Parietal lobe (tissue), 2 donors: Measurements from ENCODE around the gene OR5K3.

GRCh38 chr3:98325010-98325676, 28.5 kb upstream of the OR5K4 start:
- RAMPAGE, long total RNA = no peak

DNA sequence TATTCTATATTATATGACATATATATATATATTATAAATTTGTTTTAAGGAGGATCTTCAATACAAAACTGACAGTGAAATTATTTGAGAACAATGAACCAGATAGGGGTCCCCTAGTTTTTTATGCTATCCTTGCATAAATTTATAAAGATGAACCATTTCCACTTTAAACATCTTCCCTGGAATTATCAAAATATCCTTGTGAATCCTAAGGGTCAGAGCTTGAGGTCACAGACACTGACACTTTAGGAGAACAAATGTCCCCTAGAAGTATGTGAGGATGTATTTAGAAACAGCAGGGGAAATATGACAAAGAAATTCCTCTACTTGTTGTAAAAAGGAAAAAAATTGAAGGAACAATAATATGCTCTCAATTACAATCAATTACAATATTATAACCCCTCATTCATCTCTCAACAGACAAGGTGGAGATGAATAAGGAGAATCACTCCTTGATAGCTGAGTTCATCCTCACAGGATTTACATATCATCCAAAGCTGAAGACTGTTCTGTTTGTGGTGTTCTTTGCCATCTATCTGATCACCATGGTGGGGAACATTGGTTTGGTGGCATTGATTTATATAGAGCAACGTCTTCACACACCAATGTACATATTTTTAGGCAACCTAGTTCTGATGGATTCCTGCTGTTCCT, at the start of gene OR5K3:
Gene OR5K3 (plus strand): TSS at position 432 of the 654 bp plus-strand sequence.
- RAMPAGE, long total RNA = no peak

- RAMPAGE, long total RNA = no peak
Observed at GRCh38 chr3:98551522-98552352, 20.0 kb downstream of the GPR15 start.

DNA sequence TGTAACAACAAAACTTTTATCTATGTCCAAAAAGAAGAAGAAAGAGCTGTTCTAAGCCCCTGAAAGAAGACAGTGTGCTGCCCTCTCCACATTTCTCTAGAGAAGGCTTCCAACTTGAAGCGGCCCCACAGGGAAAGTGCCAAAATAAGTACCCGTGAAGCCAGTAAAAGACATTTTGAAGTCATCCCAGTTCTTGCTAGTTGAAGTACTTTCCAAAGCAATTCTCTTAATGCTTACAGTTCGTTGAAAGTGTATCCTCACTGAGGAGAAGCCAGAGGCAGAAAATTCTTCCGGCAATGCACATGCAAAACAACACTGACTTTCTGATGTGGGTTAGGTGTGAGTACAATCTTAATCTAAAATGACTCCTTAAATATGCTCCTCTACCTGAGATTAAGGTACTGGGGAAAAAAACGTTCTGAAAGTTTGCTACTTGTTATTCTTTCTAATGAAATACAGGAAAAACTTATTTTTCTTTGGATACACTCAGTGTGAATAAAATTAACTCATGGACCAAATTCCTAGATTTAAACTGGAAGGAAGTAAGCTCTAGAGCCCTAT, 21.4 kb downstream of the GPR15 start:
- RAMPAGE, long total RNA = no peak

- RAMPAGE, long total RNA = no peak
Observed at GRCh38 chr3:98764571-98764929, 1.4 kb downstream of the ST3GAL6 start.

- RAMPAGE, long total RNA = no peak
Observed at GRCh38 chr3:98801038-98801524, 37.9 kb downstream of the ST3GAL6 start.

- RAMPAGE, long total RNA = no peak
Observed at GRCh38 chr3:98817591-98817922, 54.4 kb downstream of the ST3GAL6 start.

GRCh38 chr3:98839113-98839702, 62.3 kb downstream of the DCBLD2 start:
- RAMPAGE, long total RNA = no peak

- RAMPAGE, long total RNA = no peak
Observed at GRCh38 chr3:98980753-98981812, 79.6 kb upstream of the DCBLD2 start.

DNA sequence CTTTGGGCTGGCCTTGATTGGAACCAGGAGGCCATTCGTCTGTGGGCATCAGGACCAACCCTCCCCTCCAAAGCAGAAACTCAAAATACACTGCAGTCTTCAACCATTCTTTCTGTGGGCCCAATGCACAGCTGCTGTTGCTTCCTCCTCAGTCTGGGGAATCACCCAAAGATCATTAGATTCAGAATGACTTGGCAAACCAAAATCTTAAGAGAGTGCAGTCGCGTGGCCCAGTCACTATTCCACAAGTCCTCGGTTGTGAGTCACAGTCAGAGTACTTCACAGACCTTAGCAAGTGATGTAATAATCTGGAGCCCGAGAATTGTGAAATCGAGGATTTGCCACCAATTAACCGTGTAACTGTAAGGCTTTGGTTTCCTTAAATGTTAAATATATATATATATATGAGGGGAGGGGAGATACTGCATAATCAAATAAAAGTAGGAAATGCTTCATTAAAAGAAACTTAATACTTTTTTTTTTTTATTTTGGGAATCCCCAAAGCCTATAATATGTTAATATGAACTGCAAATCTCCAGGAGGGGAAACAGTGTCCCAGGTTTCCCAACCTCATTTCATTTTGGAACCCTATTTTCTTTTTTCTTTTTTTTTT, 132.4 kb upstream of the COL8A1 start:
- RAMPAGE, long total RNA = no peak

GRCh38 chr3:99635269-99635701, 3.1 kb upstream of the COL8A1 start:
- RAMPAGE, long total RNA = no peak

DNA sequence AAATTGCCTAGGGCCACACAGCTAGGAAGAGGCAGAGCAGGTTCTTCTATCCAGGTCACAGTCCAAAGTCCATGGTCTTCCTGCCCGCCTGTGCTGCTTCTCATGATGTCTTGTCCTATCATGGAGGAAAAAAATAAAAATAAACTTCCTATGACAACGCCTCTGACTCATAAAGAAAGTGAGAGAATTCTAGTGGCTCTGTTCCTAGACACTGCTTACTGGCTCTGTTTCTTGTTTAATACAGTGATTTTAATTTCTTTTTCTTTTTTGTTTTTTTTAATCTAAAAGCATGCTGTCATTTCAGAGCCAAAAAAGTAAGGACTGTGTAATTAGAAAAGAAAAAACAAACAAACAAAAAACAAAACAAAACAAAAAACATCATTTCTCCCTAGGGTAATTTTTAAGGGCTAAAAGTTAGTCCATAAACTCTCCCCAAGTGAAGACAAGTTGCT, 9.8 kb downstream of the COL8A1 start:
- RAMPAGE, long total RNA = no peak

- RAMPAGE, long total RNA = no peak
Observed at GRCh38 chr3:99656381-99656864, 18.0 kb downstream of the COL8A1 start.

DNA sequence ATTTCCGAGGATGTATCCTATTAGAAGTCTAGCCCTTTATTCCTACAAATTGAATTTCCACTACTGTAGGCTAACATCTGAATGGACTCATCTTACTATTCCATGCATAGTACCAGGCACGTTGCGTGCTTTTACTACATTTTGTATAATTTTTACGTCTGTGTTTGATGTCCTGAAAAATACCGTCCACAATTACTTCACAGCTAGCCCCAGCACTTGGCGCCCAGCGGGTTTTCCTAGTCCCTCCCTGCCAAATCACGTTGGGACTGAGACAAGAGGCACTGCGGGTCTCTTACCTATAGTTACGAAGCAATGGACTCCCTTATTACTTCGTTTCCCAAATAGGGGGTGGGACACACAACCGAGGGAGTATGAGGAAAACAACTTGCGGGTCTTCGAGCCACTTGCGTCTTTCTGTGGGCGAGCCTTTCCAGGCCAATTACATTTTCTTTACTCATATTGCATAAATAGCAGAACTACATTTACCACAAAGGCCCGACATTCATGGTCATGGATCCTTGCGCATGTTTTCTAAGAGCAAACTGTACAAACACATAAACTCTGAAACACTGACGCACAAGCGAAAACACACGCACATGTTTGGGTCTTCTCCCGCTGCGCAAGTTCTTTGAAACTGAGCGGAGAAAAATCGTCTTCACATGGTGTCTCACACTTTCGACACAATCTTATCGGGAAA, 570 bp upstream of the CMSS1 start:
- RAMPAGE, long total RNA = no peak

DNA sequence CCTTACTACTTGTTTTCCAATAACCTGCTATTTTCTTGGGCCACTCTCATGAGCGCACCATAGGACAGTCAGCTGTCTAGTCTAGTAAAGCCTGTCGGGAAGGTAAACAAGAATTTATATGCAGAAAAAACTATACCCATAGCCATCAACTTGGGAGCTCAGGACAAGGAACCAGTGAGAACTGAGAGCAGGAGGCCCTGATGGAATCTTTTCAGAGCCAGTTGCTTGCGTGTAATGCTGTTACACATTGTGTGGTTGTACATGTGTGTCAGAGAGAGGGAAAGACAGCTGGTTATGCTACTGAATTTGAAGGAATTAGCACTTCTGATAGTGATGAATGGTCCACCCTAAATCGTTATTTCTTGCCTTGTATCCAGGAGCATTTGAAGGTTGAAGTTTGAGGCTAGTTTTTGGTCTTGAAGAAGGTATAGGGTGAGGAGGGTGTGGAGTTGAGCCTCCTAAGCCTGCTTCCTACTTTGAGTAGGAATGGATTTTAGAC, 36.1 kb downstream of the CMSS1 start:
- RAMPAGE, long total RNA = no peak

DNA sequence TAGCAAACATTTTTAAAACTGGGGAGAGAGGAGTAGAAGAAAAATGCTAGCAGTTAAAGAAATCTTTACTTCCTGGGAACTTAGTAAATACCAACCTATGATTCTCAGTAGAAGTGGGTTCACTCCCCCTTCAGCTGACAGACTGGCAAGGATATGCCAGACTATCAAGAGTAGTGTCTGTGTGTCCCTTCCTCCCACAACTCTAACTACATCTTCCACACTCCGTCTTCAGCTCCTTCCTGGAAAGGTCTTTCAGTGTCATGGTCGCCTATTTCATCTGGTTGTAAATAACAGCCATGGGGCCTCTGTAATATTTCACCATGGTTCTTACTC, 90.5 kb downstream of the FILIP1L start:
- RAMPAGE, long total RNA = no peak

GRCh38 chr3:100024217-100025489, 89.6 kb downstream of the FILIP1L start:
- RAMPAGE, long total RNA = no peak

- RAMPAGE, long total RNA = no peak
Observed at GRCh38 chr3:100270948-100271541, 10.3 kb downstream of the TBC1D23 start.

DNA sequence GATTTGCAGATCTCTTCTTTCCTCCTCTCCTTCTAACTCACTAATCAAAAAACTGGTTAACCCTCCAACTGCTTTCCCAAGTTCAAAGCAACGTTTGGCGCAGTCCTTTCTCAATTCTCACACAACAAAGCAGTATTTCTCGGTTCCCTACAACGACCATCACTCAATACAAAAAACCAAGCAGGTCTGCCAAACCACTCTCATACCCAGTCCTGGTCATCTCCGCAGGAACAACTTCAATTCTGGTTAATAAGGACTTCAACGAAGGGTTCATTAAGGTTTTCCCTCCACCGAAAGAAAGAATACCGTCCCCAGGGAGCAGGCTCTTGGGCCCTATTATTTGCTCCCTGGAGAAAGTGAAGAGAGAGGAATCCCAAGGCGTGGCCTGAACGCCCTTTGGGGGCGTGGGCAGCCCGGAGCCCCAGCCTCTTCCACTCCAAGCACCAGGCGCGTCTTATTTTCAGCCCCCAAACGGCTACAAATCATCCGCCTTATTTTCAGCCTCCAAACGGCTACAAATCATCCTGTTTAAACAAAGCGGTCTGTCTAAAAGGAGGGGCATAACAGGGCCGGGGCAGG, 556 bp upstream of the TMEM45A start:
- RAMPAGE, long total RNA = no peak

- RAMPAGE, long total RNA = no peak
Observed at GRCh38 chr3:100610507-100611117, 1.2 kb downstream of the ADGRG7 start.